NT2/D1 (cell line): Measurements from ENCODE around the gene GTF2B.

- RRBS, 2 experiments = no CpG with 5 or more reads among the region's 3 CpGs
These were observed 514.9 kb upstream of the PKN2 start for GRCh38 chr1:88169133-88169517.

DNA sequence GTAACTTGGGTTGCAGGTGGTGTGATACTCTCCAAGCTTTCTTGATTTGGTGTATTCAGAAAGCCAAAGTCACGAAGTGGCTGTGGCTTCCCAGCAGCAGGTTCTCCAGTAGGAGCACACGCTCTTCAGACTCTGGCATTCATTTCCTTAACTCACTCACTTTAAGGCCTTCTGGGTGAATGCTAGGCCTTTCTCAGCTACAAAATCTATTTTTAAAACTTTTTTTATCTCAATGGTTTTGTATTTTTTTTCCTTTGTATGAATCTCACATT is 22.9 kb upstream of the PKN2 start:
- RRBS, 2 experiments = no CpG with 5 or more reads among the region's 2 CpGs

DNA sequence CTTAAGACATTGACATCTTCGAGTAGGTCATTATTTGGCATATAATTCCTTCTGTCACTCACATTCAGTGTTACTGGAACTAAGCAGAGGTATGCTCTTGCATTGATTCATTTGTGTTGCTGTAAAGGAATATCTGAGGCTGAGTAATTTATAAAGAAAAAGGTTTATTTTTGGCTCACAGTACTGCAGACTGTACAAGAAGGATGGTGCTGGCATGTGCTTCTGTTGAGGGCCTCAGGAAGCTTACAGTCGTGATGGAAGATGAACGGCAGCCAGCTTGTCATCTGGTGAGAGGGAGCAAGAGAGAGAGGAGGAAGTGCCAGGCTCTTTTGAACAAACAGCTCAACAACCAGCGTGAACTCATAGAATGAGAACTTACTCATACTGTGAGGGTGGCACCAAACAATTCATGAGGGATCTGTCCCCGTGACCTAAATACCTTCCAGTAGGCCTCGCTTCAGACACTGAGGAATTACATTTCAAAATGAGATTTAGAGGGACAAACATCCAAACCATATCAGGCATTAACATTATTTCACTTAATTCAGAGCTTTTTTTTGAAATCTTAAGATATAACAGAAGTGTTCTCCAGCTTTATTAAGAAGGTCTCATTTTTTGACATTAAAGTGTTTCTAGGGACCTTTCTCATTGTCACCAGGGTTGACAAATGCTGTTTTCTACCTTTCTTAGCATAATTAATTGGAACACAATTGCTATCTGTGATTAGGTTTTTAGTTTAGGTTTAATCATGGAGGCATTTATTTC is 84.8 kb downstream of the PKN2 start:
- RRBS, 2 experiments = no CpG with 5 or more reads among the region's 6 CpGs

- RRBS, 2 experiments = under 1 to 1% methylated on average over 8 of the region's 66 CpGs
These were observed at the start of gene GTF2B for GRCh38 chr1:88891087-88892317. Gene GTF2B (minus strand): TSS chr1:88891567.

- RRBS, 2 experiments = no CpG with 5 or more reads among the region's 4 CpGs
These were observed 11.0 kb downstream of the GBP3 start for GRCh38 chr1:89011531-89012174.

GRCh38 chr1:89115076-89115478 is 10.8 kb downstream of the GBP2 start:
- RRBS, 2 experiments = no CpG with 5 or more reads among the region's 3 CpGs

DNA sequence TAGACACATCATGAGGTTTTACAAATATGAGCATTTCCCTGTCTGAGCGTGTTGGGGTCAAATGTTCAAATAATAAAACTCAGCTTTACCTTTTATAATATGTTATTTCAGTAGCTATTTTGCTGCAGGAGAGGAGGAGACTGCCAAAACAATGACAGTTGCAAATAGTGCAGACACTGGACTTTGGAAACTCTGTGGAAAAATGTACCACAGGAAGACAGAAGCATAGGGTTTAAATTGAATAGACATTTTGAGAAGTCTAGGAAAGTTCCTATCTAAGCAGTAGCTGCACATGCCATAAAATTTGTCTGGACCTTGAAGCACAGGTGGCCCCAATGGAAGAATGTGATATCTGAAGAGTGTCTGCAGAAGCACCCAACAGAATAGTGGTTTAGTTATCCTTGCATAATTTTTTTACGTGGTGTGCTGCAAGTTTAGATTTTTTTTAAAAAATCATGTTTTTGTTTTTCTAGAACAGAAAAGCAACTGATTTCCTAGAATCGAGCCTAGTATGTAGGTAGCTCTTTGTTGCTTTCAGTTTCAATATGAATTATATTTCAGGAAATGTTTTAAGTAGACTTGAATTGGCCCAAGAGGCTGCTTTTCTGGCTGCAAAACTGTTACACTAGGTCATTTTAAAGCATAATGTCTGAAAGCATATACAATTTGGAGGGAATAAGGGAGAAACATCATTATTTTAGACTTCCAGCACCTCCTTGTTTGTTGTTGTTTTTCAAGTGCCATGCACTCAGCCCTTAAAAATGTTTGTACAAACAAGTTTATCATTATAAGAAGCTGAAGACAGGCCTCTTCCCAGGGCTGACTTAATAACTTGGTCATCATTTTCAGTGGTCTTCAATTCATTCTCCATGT is 14.1 kb upstream of the GBP5 start:
- RRBS, 2 experiments = no CpG with 5 or more reads among the region's 3 CpGs

DNA sequence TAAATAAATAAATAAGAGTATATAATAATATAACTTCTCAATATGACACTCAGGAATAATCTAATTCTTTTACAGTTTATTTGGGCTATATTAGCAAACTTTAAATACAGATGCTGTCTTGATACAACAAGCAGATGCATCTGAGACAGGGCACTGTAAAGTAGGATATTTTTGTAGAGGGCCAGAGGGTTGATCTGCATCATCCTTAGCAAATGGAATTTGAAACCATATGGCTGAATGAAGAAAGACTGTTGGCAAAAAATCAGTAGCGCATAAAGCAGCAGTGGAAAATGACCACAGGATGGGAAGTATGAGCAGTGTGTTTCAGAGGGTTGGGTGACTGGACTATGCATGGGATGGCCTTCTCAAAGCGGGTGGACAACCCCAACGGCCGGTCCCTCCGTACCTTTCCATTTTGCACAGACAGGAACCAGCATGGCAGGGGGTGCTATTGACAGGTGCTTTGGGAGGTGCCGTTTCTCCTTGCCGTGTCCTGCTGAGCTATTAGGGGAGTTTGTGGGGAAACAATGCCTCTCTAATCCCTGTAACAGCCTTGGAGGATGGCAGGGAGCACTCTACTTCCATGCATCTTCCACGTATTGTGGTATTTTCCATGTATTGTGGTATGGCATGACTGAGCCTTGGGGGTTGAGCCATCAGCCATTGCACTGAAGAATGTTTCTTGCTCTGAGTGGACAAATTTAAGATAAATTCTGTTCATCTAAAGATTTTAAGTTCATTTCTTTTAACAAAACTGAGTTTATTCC is 5.9 kb downstream of the LRRC8B start:
- RRBS, 2 experiments = no CpG with 5 or more reads among the region's 8 CpGs

- RRBS, 2 experiments = no CpG with 5 or more reads among the region's 9 CpGs
These were observed 48.4 kb downstream of the LRRC8D start for GRCh38 chr1:89869143-89869651.

- RRBS, 2 experiments = no CpG with 5 or more reads among the region's 5 CpGs
These were observed 79.9 kb downstream of the LRRC8D start for GRCh38 chr1:89900478-89901373.

- RRBS, 2 experiments = no CpG with 5 or more reads among the region's 2 CpGs
These were observed 44.7 kb upstream of the ZNF326 start for GRCh38 chr1:89950131-89950704.

GRCh38 chr1:90926810-90927278 is 95.0 kb downstream of the ZNF644 start:
- RRBS, 2 experiments = no CpG with 5 or more reads among the region's 3 CpGs

- RRBS, 2 experiments = no CpG with 5 or more reads among the region's 3 CpGs
These were observed 66.3 kb downstream of the ZNF644 start for GRCh38 chr1:90955370-90956105.

DNA sequence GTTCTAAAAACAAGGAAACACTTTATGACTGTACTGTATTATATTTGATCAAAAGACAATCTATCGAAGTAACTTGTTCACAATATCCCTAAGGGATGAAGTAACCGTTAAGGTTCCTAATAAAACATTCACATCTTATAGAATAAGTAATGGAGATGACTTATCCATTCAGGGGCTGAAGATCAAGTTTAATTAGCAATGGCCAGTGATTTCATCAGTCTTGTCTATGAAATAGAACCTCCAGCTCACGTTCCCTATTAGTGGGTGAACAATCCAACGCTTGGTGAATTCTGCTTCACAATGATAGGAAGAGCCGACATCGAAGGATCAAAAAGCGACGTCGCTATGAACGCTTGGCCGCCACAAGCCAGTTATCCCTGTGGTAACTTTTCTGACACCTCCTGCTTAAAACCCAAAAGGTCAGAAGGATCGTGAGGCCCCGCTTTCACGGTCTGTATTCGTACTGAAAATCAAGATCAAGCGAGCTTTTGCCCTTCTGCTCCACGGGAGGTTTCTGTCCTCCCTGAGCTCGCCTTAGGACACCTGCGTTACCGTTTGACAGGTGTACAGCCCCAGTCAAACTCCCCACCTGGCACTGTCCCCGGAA is 17.5 kb downstream of the HFM1 start:
- RRBS, 2 experiments = no CpG with 5 or more reads among the region's 21 CpGs

DNA sequence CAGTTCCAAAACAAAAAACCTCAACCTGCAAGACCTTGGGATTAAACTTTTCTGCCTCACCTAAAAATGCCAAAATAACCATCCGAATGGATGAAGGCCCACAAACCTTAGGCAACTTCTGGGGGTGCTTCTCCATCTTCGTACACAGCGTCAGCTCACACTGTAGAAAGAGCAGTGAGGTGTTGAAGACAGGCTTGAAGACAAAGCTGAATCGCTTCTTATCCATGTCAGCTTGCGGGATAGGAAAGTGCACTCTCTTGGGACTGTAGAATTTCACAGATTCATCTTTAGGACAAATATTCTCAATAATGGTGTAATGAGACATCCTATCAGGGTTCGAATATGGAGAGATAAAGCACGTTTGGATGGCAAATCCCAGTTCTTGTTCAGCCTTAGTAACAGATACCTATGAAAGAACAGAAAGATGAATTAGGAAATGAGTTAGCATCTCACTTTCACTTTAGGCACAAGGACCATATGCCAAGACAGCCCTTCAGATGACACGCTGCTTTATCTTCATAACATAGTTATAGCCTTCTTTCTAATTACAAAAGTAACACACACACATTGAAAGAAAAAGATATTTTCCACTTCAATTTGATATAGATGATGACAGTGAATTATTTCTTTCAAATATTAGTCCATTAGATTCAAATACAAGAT is 173.7 kb downstream of the TGFBR3 start:
- RRBS, 2 experiments = no CpG with 5 or more reads among the region's 8 CpGs

DNA sequence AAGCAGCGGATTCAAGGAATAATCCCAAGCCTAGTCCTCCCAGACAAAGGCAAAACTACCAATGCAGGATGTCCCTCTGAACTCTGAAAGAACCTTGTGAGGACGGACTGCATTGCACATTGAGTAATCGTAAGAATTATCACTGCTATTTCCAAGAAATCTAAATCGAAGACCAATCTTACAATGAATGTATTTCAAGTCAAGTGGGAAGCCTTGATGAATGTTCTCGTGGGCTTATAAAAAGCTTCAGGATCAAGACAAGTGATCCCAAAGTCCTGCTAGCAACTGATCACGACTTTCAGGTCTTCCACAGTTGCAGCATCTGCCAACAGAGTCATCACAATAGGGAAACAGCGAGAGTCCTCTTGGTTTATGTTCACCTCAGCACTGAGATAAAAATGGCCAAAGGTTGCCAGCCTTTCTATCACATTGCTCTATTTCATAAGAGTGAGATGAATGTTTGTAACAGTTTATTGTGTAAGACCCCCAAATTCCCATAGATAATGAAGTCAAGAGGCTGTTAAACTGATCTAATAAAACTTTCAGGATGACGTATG is 150.8 kb downstream of the TGFBR3 start:
- RRBS, 2 experiments = no CpG with 5 or more reads among the region's 8 CpGs

DNA sequence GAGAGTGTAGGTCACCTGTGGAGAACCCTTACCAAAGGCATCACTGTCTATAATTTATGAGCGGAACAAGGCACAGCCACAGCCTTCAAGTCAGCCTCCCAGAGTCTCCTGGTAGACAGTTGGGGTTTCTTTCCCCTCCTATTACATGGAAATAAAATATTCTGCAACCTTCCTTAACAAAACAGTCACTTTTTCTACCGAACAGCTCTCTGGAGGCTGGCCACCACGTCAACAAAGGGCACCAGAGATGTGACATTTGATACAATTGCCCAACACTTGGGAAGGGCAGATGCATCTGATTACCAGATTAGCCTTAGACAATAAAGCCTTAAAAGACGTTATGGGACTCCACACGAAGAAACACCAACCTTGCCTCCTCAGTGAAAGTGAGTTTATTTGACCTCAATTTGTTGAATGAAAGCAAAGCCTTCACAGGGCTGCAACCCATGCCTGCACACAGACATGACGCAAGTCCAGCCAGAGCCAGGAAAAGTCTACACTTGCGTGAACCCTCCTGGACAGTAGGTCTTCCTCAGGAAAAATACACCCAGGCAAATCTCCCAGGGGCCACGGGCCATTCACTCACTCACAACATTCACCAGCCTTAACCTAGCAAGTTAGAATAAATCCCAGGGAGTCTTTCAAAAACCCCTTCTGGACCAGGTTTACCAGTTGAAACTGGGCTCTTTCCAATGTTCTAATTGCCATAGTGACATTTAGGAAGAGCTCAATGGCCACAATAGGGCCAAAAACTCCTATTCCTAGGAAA is 136.1 kb downstream of the TGFBR3 start:
- RRBS, 2 experiments = no CpG with 5 or more reads among the region's 8 CpGs

GRCh38 chr1:91804199-91805298 is 81.4 kb downstream of the TGFBR3 start:
- RRBS, 2 experiments = no CpG with 5 or more reads among the region's 17 CpGs

DNA sequence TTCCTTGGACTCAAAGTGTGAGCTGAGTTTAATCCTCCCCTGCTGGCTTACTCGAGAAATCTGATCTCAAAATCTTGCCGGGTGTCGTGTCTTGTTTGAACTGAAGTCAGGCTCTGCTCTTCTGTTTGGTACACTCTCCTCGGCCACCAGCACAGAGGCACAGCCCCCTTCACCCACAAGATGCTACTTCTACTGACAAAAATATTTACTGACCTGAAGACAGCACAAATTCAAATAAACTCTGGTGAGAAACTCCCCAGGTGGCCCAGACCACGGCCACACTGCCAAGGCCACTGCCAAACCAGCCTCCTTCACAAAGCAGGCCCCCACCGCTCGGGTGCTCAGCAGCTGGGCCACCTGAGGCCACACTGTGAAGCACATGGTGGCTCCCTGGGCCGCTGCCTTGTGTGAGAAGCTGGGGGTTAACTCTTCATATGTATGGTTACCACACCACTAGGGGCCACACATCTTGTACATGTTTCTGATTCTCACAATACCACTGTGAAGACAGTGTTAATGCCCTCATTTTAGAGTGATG is 80.6 kb downstream of the TGFBR3 start:
- RRBS, 2 experiments = no CpG with 5 or more reads among the region's 8 CpGs

- RRBS, 2 experiments = 100% methylated on average over 1 of the region's 8 CpGs; no CpG with 5 or more reads in 1 of the 2 experiments
These were observed 58.1 kb downstream of the TGFBR3 start for GRCh38 chr1:91827677-91828432.